Mesenchymal stem cell of the bone marrow (primary cell): ENCODE data around the genes TEKTIP1 and TBXA2R.

- CAGE, long polyA plus RNA: no peak
Measured at GRCh38 chr19:3125290-3125489, 10.6 kb upstream of the GNA15 start.

GRCh38 chr19:3151699-3152621, 16.1 kb downstream of the GNA15 start:
- CAGE, long polyA plus RNA: no peak

- CAGE, long polyA plus RNA: no peak
Measured at GRCh38 chr19:3275380-3276487, 51.3 kb downstream of the CELF5 start.

GRCh38 chr19:3285655-3286296, 61.3 kb downstream of the CELF5 start:
- CAGE, long polyA plus RNA: no peak

DNA sequence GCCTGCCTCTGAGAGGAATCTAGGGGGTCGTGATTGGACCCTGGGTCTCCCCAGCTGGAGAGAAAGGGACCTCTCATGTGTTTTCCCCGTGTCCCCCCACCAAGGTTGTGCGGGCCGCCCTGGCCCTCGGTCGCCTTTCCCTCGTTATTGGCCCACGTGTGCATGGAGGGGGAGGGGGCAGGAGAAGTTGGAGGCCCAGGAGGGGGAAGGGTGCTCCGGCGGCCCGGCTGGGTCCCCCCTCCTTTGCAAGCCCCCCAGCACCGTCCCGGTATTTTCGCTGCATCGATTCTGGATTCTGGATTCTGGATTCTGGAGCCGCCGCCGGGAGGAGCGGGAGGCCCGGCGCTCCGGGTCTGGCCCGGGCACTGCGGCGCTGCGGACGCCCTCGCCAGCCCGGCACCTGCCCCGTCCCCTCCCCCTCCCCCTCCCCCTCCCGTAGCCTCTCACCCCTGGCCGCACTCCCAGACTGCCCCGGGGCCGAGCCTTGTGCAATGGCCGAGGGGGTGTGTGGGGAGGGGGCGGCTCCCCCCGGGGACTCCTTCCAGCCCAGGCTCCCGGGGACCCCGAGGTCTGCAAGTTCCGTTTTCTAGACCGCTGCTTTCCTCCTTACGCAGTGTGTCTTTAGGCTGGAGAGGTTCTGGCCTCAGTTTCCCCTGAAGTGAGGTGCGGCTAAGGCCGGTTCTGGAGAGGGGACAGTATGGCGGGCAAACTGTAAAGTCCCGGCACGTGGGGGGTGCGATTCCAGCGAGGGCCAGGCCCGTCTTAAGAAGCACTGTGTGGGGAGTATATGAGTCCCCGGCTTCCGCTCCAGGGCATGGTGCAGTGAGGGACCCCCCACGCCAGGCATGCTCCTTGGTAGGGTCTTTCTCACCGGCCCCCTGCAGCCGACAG, 926 bp downstream of the NFIC start:
- CAGE, long polyA plus RNA: no peak

- CAGE, long polyA plus RNA: no peak
Measured at GRCh38 chr19:3367955-3368801, 1.8 kb downstream of the NFIC start.

GRCh38 chr19:3384777-3385637, 18.6 kb downstream of the NFIC start:
- CAGE, long polyA plus RNA: no peak

GRCh38 chr19:3398432-3399284, 32.3 kb downstream of the NFIC start:
- CAGE, long polyA plus RNA: no peak

GRCh38 chr19:3431588-3432230, 48.6 kb downstream of the SMIM24 start:
- CAGE, long polyA plus RNA: no peak

DNA sequence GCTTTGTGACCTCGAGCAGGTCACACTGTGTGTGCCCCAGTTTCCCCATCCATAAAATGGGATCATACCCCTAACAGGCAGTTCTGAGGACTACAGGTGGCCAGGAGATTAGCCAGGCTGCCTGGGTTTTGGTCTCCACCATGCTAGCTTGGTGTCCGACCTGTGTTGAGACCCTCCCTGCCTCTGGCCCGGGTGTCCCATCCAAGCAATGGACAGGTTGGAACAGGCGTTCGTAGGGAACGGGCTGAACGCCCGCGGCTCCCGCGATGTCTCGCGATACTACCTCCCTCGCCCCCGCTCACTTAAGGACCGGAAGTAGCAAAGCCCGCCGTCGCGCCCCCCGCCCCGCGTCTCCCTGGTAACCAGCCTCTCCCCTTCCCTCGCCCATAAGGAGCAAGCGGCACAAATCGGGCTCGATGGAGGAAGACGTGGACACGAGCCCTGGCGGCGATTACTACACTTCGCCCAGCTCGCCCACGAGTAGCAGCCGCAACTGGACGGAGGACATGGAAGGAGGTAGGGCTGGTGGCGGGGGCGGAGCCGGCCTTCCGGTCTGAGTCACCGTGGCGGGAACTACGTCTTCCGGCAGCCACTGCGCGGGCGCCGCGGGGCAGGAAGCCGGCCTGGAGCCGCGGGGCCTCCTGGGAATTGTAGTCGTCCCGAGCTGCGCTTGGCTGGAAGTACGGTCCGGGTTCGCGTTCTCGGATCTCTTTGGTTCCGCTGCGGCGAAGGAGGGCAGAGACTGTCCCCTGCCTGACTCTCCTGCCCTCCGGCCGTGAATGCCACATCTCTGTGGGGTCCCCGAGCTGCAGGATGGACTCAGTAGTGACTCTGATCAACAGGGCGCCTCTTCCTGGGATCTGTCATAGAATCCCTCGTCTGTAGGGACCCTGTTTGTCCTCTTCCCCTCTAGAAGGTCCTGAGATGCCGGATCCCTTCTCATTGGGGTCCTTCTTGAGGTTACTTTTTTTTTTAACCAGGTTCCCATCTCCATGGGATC, 45.3 kb downstream of the SMIM24 start:
- CAGE, long polyA plus RNA: no peak

DNA sequence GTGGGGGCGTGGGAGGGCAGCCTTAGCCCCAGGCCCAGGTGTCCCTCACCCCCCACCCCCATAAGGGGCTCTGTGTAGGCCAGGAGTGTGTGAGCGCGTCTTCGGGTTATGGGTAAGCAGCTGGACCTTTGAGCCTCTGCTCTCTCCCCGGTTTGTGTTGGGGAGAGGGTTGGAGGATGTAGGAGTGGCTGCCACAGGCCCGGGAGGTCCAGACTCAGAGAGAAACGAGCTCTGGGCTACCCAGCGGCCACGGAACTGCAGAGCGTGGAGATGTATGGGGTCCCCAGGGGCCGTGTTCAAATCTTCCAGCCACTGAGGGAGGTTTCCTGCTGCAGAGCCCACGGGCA, 23.0 kb downstream of the SMIM24 start:
- CAGE, long polyA plus RNA: no peak

- CAGE, long polyA plus RNA: no peak
Measured at GRCh38 chr19:3458251-3458531, 22.1 kb downstream of the SMIM24 start.

DNA sequence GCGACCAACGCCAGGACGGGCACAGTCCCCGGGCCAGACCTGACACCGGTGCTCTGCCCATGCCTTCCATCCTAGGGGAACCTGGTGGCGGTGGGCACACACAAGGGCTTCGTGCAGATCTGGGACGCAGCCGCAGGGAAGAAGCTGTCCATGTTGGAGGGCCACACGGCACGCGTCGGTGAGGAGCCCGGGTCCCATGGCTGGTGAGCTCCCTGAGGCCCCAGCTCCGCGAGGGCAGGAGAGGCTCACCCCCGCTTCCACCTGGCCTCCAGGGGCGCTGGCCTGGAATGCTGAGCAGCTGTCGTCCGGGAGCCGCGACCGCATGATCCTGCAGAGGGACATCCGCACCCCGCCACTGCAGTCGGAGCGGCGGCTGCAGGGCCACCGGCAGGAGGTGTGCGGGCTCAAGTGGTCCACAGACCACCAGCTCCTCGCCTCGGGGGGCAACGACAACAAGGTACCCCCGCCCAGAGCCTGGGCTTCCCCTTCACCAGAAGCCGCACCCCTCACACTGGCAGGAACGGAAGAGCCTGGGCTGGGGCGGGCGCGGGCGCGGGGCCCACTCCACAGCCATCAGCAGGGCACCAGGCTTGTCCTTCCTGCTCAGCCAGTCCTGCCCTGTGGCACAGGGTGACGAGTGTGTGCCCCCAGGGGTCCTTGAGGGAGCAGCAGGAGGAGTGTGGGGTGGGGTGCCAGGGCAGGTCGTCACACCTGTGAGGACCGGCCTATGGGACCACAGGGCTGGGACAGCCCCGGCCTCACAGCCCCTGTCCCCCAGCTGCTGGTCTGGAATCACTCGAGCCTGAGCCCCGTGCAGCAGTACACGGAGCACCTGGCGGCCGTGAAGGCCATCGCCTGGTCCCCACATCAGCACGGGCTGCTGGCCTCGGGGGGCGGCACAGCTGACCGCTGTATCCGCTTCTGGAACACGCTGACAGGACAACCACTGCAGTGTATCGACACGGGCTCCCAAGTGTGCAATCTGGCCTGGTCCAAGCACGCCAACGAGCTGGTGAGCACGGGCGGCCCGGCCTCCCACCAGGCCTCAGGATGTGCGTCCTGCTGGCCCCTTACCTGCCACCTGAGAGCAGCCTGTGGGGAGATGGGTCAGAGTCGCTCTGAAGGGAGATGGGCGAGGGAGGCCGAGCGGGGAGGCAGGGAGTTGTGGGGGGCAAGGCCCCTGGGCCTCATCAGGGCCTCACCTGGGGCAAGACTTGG, 6.9 kb upstream of the TEKTIP1 start:
- CAGE, long polyA plus RNA: no peak

GRCh38 chr19:3536097-3537046, 2.6 kb upstream of the TEKTIP1 start:
- CAGE, long polyA plus RNA: no peak

DNA sequence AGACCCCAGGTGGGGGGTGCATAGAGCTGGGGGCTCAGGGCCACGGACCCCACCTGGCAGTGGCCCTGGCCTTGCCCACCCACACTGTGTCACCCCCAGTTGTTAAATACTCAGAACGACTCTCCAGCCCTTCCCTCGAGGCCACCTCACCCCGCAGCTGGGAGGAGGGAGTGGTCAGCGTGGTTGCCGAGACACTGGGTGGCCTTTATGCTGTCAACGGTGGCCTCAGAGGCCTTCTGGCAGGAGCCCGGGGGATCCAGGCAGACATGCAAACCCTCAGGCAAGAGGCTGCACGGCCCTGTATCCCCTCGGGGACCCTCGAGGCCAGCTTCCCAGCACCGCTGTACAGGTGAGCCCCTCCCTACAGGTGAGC, at the start of gene TEKTIP1:
TEKTIP1 (plus strand) TSS at position 263 of the 373 bp plus-strand sequence.
- CAGE, long polyA plus RNA: no peak

- CAGE, long polyA plus RNA: no peak
Measured at GRCh38 chr19:3578339-3579573, 6.0 kb downstream of the HMG20B start.

GRCh38 chr19:3606122-3607034, at the start of gene TBXA2R:
TBXA2R (minus strand) TSS chr19:3606875.
- CAGE, long polyA plus RNA: no peak

DNA sequence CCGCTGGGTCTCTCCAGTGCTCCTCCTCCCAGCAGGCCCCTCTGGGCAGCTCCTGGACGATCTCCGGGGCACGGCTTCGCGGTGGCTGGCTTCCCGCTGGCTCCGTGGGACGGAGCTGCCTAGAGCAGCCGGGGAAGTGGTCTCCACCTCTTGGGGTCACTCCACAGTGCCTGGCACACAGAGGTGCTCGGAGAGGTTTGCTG, 9.8 kb upstream of the CACTIN start:
- CAGE, long polyA plus RNA: no peak

DNA sequence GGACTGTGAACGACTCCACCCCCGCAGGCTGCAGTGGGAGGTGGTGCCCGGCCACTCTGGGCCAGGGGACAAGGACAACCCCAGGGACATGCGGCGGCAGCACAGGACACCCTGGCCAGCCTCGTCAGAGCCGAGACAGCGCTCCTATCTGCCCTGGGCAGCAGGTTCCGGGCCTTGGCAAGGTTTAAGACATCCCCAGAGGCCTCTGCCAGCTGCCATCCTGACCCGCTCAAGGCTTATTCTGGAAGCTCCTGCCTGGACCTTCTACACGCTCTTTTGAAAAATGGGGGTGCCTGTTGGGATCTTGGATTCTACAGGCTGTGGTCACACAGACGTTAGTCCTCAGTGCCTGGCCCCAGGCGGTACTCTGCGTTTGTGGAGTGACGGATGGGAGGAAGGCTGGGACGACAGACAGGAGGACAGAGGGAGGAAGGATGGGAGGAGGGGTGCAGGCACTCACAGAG, 19.9 kb upstream of the CACTIN start:
- CAGE, long polyA plus RNA: no peak

DNA sequence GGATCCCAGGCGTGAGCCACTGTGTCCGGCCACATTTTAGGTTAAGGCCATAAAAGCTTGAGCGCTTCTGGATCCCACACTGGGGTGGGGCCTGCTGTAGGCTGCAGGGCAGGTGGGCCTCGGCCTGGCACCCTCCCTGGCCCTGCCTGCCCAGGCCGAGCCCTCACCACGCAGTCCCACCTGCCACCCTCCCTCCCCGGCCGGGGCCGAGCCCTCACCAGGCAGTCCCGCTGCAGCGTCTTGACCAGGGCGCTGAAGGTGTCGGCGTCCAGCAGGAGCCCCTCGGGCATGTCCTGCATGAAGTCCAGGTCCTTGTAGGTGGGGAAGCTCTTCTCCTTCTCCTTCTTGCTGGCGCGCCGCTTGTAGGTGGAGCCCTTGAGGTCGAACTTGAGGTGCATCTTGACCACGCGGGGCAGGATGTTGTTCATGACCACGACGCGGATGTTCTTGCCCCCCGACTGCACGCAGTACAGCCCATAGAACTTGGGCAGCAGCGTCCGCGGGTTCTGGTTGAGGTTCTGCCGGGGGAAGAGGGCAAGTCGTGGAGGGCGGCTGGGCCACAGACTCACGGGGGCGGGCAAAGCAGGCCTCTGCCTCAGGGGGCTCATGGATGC, 26.6 kb upstream of the CACTIN start:
- CAGE, long polyA plus RNA: no peak